ENCODE measurements around the genes OR1I1 and CYP4F22.

DNA sequence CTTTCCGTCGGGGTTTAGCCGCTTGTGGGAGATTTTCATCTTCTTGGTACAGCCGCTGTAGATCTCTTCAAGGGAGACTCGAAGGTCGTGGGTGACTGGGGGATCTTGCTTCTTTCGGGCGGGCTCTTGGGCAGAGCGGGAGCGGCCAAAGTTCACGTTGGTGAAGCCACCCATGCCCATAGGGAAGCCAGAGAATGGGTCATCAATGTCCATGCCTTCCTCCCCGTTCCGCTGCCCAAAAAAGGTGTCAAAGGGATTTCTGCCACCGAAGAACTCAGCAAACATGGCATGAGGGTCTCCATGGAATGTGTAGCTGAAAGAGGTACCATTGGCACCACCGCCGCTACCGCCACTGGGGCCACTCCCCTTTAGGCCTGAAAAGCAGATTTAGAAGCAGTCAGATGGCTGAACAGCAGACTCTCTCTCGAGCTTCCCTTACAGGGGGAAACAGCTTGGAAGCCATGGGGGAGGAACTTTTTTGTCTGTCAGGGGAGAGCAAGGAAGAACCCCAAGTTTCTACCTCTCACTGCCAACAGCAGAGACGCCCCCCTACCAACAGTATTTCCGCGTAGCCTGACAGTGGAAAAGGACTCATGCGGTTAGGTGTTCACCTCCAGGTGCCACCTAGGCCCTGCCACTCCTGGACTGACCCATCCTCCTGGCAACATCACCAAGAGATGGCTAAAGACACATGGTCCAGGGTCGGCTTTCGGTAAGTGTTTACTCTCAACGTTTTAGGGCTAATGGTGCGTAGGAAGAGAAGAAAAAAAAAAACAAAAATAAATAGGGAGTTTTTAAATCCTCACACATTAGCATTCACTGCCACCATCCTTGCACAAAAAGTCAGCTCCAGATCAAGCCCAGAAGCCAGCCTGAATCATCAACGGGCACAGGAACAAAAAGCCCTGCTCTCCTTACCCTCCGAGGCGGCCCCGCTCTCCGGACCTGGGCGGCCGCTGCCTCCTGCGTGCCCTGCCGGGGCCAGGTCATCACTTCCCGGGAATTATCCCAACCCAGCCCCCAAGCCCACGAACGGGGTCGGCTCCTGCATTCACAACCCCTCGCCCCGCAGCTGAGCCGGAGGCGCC, 1.2 kb downstream of the DNAJB1 start:
- PRO-cap, result no peak

- PRO-cap, result no peak
Measured at GRCh38 chr19:14755316-14755754, 23.0 kb downstream of the ADGRE2 start.

DNA sequence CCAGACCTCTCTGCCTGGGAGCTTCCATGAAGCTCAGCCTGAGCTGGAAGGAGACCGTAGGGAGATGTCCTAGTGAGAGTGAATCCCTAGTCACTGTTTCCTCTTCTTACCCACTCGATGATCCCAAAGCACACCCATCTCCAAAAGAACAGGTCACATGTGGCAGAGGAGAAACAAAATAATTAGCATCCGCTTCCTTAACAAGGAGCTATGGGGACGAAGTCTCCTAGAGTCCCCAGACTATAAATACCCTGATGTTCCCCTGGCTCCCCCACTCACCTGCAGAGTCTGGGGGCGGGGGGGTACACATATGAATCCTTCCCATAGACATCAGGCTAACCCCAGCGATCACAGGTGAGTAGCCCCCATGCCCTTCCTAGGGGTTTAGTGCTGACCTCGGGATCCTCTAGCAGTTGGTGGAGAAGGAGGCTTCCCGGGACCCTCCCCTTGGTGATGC, at the start of gene OR1I1:
Gene OR1I1 (plus strand): TSS at position 289 of the 457 bp plus-strand sequence.
- PRO-cap, result no peak

GRCh38 chr19:15165189-15165573, 35.6 kb downstream of the NOTCH3 start:
- PRO-cap, result no peak

GRCh38 chr19:15197234-15197837, 3.5 kb downstream of the NOTCH3 start:
- PRO-cap, result no peak

- PRO-cap, result no peak
Measured at GRCh38 chr19:15210107-15210775, 9.4 kb upstream of the NOTCH3 start.

GRCh38 chr19:15231822-15232335, 369 bp downstream of the EPHX3 start:
- PRO-cap, result no peak

DNA sequence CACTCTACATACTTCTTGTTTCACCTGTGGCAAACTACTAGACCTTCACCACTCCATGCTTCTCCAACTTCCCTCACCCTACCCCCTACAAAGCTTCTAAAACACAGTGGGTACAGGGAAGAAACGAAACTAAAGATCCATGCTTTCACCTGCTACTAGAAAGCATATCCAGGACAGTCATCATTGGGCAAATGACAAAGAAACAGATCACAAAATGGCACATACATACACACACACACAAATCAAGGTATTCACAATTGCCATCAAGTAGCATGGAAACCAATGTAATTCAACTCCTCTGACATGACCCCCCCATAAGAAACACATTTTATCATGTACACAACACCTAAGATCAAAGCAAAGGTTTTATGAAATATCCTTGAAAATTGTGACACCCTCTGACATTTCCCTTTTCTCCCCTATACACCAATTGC, 10.5 kb downstream of the BRD4 start:
- PRO-cap, result no peak

DNA sequence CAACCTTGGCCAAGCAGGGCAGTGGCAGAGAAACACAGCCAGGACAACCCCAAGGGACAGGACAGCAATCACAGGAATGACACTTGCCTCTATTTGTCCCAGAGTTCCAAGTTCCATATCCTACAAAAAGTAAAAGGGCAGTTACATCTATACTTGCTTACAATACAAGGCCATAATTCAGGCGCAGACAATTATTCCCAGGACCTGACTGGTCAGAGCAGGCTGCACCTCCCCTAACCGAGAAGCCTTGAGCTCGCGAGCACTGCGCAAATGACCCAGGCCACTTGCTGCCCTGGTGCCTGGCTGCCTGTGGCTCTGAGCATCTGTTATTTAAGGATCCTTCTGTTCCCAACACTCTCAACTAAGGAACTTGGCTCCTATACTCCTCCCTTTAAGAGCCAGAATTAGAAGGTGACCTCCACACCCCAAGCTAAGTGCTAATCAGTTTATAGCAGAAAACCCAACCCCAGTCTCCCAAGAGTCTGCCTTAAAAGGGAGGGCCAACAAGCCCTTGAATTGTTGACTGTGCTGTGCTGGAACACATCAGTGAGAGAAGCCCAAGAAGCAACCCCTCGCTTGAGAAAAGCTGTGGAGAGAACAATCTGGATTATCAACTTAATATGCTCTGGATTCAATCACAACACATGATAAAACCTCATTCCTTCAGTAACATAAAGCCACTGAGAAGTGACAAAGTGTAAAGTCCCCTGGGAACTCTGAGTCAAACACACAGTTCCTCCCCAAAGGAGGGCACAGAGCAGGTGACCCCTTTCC, 14.7 kb downstream of the AKAP8L start:
- PRO-cap, result no peak

- PRO-cap, result no peak
Measured at GRCh38 chr19:15430978-15431249, 12.1 kb upstream of the AKAP8L start.

- PRO-cap, result no peak
Measured at GRCh38 chr19:15453248-15453640, 3.5 kb upstream of the WIZ start.

DNA sequence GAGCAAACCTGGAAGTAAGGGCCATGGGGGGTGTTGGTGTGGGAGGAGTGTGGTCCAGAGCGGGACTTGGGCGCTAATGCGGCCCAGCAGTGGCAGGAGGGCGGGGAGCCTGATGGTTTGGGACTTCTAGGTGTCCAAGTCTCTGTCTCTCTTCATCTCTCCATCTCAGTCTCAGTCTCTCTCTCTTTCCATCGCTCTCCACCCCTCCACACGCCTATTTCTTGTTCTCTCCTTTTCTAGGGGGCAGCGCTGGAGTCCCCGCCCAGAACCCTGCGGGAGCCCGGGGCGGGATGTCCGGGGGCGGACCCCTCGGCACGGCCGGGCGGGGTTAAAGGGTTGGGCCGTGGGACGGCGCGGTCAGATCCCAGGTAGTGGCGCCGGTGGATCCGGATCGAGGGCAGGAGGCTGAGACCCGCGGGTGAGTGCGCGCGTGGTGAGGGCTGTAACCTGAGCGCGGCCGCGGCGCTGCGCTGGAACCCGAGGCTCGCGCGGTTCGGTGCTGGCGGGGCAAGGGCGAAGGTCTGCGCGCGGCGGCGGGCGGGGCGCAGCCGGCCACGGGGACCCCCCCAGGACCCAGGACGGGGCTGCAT, at the start of gene CYP4F22:
Gene CYP4F22 (plus strand): TSS at position 360 of the 590 bp plus-strand sequence.
- PRO-cap, result no peak

GRCh38 chr19:15563325-15563861, 51.6 kb upstream of the CYP4F8 start:
- PRO-cap, result no peak

- PRO-cap, result no peak
Measured at GRCh38 chr19:15629204-15629622, 11.5 kb upstream of the CYP4F3 start.

GRCh38 chr19:15643268-15643736, 2.6 kb downstream of the CYP4F3 start:
- PRO-cap, result no peak

DNA sequence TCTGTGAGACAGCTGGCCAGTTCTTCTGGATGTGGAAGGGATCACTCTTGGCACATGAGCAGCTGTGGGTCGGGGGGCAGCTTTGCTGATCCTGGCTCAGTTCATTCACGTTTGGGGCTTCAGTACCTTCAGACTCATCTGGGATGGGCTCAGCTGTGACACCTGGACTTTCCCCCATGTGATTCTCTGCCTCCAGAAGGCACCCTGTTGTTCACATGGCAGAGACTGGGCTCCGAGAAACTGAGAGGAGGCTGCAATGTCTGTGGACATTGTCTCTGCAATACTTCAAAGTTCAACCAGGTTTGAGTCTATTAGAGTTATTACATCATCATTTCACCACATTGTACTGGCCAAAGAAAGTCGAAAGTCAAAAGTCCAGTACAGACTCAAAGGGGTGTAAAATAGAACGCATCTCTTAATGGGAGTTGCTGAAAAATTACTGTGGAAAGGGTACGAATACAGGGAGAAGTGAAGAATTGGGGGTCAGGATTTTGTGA, 8.0 kb downstream of the CYP4F12 start:
- PRO-cap, result no peak

GRCh38 chr19:15696788-15697324, 24.0 kb downstream of the CYP4F12 start:
- PRO-cap, result no peak

- PRO-cap, result no peak
Measured at GRCh38 chr19:16082390-16082839, 6.1 kb downstream of the TPM4 start.

DNA sequence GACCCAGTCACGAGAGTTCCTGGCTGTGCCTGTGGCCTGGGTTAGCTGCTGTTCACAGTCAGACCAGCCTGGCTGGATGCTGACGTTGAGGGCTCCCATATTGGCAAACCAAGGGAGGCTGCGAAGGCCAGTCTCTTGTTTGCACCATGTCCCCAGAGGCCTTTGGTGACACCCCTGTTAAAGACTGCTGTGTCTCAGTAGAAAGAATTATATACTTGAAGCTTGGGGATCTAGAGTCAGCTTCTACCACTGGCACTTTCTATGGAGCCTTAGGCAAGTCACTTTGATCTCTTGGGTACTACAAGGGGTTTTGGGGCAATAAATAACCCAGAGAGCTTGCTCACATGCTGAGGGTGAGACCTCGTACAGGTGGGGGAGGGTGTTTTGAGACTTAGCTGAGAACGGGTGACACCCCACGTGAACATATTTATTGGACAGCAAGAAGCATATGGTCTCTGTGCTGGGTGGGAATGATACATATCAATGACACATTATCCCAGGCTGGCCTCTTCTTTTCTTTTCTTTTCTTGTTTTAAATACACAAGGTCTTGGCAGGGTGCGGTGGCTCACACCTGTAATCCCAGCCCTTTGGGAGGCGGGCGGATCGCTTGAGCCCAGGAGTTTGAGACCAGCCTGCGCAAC, 8.3 kb downstream of the TPM4 start:
- PRO-cap, result no peak

DNA sequence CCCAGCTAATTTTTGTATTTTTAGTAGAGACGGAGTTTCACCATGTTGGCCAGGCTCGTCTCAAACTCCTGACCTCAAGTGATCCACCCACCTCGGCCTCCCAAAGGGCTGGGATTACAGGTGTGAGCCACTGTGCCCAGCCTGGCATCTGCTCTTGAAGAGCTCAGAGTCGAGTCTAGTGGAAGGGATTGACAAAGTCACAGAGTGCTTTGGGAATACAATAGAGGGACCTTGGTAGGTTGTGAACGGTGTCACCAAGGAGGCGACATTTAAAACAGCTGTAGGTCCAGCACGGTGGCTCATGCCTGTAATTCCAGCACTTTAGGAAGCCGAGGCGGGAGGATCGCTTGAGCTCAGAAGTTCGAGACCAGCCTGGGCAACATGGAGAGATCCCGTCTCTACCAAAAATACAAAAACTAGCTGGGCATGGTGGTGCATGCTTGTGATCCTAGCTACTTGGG, 14.9 kb downstream of the TPM4 start:
- PRO-cap, result no peak